ENCODE data around the genes DPH2, DYNLT4 and PTCH2.

DNA sequence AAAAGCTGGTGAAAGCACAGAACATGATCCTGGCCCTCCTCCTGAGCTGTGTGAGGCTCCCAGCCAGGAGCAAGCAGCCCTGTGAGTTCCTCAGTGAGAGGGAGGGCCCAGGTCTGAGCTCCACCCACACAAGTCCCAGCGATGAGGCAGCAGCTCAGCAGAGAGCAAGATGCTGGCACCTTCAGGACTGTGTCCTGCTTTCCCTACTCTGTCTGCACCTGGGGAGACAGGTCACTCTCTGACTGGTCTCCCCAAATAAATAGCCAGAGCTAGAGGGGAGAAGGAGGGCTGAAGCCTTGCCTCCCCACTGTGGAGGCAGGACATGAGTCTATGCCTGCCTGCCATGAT lies 75.1 kb upstream of the ARTN start:
- PRO-cap: no peak

DNA sequence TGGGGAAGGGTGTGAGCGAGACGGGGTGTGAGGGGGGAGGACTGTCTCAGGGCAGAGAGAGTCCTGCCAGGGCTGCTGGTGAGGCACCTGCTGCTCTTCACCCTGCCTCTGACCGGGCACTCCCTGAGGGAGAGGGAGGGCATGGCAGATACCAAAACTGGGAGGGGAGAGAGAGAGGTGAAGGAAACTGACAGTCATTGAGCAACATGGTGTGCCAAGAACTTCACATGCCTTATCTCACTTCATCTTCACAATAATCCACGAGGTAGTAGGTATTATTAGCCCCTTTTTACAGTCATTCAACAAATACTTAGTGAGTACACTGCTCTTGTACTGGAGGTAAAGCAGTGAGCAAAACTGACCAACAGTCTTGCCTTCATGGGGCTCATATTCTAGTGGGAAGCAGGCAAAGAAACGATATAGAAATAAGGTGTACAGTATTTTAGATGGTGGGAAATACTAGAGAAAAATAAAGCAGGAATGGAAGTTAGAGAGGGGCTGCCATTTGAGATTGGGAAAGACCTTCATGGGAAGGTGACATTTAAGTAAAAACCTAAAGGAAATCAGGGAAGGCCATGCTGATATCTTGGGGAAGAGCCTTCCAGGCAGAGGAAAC lies 61.2 kb upstream of the ARTN start:
- PRO-cap: no peak

- PRO-cap: no peak
These were observed 52.7 kb upstream of the ARTN start for GRCh38 chr1:43880924-43881199.

- PRO-cap: no peak
These were observed 48.3 kb upstream of the ARTN start for GRCh38 chr1:43885100-43885931.

GRCh38 chr1:43915987-43916504 lies 17.6 kb upstream of the ARTN start:
- PRO-cap: no peak

GRCh38 chr1:43969473-43970458 lies at the start of gene DPH2:
DPH2 (plus strand) TSS chr1:43970010.
- PRO-cap: unidirectional peak, plus-strand start at chr1:43970013

DNA sequence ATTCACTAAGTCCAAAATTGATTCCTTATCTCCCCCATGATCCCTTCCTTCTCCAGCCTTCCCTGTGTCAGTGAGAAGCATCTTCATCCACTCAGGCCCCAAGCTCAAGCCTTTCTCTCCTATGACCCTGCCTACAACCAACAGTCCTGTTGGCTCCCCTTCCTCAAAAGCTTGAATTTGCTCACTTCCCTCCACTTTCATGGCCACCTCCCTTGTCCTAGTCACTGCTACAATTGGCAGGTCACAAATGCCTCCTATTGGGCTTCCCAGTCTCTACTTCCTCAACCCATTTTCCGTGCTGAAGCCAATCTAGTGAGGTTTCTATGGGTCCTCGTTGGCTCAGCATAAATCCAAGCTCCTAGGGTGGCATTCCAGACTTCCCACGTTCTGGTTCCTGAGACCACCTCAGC lies 40.2 kb upstream of the SLC6A9 start:
- PRO-cap: no peak

DNA sequence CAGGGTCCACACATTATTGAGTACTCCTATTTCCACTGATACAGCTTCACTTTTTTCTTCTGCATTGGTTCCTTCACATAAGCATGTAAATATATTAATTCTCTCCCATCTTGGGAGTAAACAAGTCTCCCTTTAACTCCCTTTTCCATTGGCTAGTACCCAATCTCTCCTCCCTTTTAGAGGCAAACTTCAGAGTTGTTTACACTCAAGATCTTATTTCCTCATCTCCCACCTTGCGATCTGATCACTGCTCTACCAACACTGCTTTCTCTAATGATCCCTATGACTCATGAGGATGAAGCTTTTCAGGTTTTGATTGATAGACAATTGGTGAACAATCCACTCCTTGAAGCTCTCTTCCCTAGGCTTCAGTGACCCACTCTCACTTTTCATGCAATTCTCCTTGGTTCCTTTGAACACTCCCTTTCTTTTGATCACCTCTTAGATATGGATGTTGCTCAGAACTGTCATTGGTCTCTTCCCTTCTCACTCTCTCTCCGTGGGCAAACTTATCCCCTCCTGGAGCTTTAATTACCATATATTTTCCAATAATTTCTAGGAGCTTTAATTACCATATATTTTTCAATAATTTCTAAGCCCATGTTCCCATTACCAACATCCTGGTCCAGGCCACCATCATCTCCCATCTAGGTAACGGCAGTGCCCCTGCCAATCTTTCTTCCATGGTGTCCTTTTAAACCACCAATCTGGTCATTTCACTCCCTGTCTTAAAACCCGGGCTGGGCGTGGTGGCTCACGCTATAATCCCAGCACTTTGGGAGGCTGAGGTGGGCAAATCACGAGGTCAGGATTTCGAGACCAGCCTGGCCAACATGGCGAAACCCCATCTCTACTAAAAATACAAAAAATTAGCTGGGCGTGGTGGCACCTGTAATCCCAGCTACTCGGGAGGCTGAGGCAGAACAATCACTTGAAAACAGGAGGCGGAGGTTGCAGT lies 20.7 kb downstream of the DMAP1 start:
- PRO-cap: no peak

- PRO-cap: no peak
These were observed 55.4 kb downstream of the DMAP1 start for GRCh38 chr1:44268546-44269184.

DNA sequence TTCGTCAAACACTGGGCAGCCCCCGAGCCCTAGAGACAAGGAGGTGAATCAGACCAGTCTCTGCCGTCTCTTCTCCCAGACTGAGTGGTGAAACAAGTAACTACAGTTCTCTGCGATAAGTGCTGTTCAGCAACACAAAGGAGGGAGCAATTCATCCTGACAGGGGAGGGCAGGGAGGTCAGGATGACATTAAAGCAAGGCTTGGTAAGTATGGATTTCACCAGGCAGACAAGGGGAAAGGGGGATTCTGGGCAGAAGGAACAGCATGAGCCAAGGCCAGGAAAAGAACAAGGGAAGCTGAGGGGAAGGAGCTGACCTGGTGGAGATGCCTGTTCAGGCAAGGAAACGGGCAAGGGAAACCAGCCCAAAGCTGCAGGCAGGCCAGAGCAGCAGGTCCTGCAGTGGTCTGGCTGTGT lies 13.5 kb upstream of the ERI3 start:
- PRO-cap: no peak

DNA sequence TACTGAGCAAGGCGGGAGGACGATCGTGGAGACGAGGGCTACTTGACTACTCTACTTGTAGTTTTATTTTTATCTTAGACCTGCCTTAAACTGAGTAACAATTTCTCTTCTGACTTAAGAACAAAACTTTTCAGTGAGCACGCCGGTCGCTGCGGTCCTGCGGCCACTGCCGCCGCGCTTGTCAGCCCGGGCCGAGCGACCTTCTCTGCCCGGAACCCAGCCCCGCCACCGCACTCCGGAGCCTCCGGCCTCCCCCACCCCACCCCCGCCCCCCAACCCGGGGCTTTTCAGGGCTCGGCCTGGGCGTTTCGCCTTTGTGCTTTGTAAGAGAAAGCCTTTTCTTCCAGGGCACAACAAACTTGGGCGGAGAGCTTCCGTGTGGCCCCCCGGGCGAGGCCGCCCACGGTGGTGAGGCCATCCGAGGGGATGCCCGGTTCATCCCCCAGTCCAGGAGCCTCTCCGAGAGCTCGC lies 1.4 kb downstream of the RNF220 start:
- PRO-cap: no peak

- PRO-cap: no peak
These were observed 130.9 kb downstream of the TMEM53 start for GRCh38 chr1:44543313-44543798.

DNA sequence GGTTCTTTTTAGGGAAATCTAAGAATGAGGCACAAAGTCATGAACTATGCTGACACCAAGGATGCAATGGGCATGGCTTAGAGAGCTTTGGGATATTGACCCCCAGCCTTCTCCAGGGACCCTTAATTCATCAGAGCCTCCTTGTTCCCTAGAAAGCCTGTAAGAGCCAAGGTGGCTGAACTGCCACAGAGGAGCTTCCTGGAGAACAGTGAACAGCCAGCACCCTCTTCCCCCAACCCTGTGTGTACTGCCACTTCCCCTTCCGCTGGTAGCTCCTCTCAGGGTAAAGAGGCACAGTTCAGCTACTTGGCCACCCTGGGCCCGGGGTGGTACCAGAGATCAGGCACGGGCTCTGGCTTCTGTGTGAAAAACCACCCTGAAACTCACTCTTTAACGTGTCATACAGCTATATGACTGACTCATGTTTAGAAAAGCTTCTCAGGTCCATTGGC lies 22.2 kb downstream of the ARMH1 start:
- PRO-cap: no peak

DNA sequence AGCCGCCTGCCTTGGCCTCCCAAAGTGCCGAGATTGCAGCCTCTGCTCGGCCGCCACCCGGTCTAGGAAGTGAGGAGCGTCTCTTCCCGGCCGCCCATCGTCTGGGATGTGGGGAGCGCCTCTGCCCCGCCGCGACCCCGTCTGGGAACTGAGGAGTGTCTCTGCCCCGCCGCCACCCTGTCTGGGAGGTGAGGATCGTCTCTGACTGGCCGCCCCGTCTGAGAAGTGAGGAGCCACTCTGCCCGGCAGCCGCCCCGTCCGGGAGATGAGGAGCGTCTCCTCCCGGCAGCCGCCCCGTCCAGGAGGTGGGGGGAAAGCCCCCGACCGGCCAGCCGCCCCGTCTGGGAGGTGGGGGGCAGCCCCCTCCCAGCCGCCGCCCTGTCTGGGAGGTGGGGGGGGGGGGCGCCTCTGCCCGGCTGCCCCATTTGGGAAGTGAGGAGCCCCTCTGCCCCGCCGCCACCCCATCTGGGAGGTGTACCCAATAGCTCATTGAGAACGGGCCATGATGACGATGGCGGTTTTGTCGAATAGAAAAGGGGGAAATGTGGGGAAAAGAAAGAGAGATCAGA lies 1.1 kb upstream of the KIF2C start:
- PRO-cap: no peak

DNA sequence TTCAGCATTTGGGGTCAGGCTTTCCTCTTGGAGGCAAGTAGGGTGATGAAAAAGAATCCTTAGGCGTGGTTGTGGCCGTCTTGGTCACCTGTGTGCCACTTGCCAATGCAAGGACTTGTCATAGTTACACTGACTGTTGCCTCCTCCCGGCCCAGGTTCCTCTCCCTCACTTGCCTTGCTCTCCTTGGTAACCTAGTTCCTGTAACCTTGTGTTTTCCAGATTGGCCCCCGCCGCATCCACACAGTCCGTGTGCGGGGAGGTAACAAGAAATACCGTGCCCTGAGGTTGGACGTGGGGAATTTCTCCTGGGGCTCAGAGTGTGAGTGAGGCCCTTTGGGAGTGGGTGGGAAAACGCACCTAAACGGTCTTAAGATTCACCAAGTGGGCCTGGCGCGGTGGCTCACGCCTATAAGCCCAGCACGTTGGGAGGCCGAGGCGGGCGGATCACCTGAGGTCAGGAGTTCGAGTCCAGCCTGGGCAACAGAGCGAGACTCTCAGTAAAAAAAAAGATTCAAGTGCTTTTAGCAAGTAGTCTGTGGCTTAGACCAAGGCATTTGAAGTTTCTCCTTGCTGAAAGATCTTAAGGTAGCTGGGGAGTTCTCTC lies 1.2 kb downstream of the RPS8 start:
- PRO-cap: no peak

GRCh38 chr1:44791469-44791760 lies 3.4 kb upstream of the BEST4 start:
- PRO-cap: no peak

- PRO-cap: no peak
These were observed 2.0 kb downstream of the DYNLT4 start for GRCh38 chr1:44805088-44805589.

GRCh38 chr1:44807173-44808240 lies at the start of gene DYNLT4:
DYNLT4 (minus strand) TSS chr1:44807351.
- PRO-cap: bidirectional peak, plus-strand start at chr1:44807927, minus-strand start at chr1:44807860

DNA sequence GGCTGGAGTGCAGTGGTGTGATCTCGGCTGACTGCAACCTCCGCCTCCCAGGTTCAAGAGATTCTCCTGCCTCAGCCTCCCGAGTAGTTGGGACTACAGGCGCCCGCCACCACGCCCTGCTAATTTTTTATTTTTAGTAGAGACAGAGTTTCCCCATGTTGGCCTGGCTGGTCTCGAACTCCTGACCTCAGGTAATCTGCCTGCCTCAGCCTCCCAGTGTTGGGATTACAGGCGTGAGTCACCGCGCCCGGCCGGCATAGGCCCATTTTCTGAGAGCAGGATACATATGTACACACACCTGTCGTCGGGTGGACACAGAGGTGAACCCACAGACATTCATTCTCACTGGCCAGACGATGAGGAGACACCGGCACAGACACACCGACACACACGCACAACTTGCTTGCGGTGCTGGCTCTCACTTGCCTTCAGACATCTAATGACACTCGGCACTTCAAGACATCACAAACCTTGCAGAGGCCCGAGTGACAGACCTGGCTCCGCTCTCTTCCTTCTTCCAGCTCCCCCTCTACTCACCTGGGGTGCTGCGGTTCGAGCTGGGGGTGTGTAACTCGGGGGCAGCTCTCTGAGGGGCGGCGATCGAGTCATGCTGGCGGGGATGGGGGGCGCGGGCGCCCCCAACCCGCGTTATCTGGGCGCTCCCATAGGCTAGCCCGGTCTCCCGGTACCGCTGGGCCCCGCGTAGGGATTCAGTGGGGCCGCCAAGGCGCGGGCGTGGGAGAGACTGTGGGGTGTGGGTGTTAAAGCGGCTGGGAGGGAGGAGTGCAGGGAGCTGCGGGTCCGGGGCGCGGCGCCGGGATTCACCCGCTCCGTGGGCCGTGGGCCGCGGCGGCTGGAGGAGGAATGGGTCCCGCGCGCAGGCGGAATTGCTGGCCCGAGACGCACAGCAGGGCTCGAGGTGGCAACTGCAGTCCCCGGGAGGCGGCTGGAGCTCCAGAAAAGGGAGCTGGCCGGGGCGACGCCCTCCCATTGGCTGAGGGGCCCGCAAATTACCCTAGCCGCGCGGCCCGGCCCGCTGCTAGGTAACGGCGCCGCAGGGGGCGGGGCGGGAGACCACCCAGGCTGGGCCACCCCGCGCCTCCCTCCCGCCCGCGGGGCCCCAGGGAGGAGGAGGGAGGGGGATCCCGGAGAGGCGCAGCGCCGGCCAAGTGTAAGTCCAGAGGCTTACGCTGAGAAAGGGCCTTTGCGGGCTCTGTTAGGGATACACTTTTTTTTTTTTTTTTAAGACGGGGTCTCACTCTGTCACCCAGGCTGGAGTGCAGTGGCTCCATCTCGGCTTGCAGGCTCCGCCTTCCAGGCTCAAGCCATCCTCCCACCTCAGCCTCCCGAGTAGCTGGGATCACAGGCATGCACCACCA lies at the start of gene PTCH2:
TSS of gene PTCH2 (minus strand) at position 930 of the 1,379 bp plus-strand sequence.
- PRO-cap: no peak

DNA sequence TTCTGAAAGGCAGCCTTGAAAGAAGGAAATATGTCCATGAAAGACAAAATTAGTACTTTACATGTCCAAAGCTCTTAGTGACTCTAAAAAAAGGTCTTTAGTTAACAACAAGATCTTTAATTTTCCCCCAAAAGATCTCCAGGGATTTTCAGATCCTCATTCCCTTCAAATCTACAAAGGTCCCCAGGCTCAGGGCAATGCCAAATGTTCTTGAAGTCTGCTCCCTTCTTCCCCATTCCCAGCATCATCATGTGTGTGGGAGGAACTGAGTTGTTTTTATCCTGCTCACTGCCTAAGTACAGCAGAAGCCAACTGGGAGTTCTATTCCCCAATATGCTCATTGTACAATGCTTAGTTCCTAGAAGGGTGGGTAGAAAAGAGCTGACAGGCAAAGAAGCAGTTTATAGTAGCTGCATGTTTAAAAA lies 60.2 kb upstream of the PTCH2 start:
- PRO-cap: no peak

Data from ureter (tissue), 1 donor.